Cardiac muscle cell (in vitro differentiated cells and primary cell): ENCODE data around the gene CLCA4.

- RAMPAGE, long total RNA: no peak
- RRBS: no CpG with 5 or more reads among the region's 8 CpGs
These were observed 57.9 kb downstream of the SYDE2 start for GRCh38 chr1:85142886-85143305.

- RAMPAGE, long total RNA: no peak
- RRBS: no CpG with 5 or more reads among the region's 3 CpGs
These were observed 6.2 kb downstream of the C1orf52 start for GRCh38 chr1:85253190-85253766.

GRCh38 chr1:85273550-85274260 is 2.7 kb downstream of the BCL10 start:
- RAMPAGE, long total RNA: no peak
- RRBS: no CpG with 5 or more reads among the region's 4 CpGs

DNA sequence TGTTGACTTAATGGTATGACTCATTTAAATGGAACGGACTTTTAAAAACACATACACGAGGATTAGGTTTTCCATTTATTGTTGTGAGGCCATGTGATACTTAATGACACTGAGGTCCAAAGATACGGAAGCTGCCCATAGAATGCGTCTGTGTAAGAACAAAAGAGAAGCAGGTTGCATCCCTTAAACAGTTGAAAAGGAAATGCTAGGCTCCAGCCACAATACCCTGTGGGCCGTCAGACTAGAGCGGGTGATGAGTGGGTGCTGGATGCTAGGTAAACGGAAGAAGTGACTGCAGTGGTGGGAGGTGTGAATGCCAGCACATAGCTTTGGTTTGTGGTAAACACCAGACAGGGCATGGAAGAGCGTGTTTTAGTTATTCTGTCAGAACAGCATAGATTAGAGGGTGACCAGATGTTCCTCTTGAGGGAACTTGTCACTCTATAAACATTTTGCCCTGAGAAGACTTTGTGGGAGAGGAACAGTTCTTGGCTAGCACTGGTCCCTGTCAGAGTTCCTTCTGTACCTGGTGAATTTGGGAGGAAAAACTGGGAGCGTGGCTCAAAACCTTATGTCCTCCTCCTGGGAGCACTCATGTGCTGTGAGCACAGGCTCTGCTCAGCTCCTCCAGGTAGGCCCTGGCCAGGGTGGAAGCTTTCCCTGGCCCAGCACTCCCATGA is 21.8 kb upstream of the BCL10 start:
- RAMPAGE, long total RNA: no peak
- RRBS: no CpG with 5 or more reads among the region's 9 CpGs

- RAMPAGE, long total RNA: no peak
- RRBS: no CpG with 5 or more reads among the region's 4 CpGs
These were observed 44.2 kb upstream of the BCL10 start for GRCh38 chr1:85320278-85321295.

GRCh38 chr1:85361306-85361641 is 84.8 kb upstream of the BCL10 start:
- RAMPAGE, long total RNA: no peak
- RRBS: no CpG with 5 or more reads among the region's 1 CpG

GRCh38 chr1:85576487-85576779 is 4.1 kb upstream of the CCN1 start:
- RAMPAGE, long total RNA: no peak
- RRBS: no CpG with 5 or more reads among the region's 24 CpGs

DNA sequence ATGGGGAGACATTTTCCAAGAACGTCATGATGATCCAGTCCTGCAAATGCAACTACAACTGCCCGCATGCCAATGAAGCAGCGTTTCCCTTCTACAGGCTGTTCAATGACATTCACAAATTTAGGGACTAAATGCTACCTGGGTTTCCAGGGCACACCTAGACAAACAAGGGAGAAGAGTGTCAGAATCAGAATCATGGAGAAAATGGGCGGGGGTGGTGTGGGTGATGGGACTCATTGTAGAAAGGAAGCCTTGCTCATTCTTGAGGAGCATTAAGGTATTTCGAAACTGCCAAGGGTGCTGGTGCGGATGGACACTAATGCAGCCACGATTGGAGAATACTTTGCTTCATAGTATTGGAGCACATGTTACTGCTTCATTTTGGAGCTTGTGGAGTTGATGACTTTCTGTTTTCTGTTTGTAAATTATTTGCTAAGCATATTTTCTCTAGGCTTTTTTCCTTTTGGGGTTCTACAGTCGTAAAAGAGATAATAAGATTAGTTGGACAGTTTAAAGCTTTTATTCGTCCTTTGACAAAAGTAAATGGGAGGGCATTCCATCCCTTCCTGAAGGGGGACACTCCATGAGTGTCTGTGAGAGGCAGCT is 2.5 kb downstream of the CCN1 start:
- RAMPAGE, long total RNA: no peak
- RRBS: no CpG with 5 or more reads among the region's 9 CpGs

DNA sequence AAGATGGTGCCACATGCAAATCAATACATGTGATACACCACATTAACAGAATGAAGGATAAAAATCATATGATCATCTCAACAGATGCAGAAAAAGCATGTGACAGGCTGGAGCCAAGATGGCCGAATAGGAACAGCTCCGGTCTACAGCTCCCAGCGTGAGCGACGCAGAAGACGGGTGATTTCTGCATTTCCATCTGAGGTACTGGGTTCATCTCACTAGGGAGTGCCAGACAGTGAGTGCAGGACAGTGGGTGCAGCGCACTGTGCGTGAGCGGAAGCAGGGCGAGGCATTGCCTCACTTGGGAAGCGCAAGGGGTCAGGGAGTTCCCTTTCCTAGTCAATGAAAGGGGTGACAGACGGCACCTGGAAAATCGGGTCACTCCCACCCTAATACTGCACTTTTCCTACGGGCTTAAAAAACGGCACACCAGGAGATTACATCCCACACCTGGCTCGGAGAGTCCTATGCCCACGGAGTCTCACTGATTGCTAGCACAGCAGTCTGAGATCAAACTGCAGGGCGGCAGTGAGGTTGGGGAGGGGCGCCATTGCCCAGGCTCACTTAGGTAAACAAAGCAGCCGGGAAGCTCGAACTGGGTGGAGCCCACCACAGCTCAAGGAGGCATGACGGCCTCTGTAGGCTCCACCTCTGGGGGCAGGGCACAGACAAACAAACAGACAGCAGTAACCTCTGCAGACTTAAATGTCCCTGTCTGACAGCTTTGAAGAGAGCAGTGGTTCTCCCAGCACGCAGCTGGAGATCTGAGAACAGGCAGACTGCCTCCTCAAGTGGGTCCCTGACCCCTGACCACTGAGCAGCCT is 61.4 kb downstream of the CCN1 start:
- RAMPAGE, long total RNA: no peak
- RRBS: no CpG with 5 or more reads among the region's 23 CpGs

GRCh38 chr1:85992733-85993121 is 163.8 kb downstream of the COL24A1 start:
- RAMPAGE, long total RNA: no peak
- RRBS: no CpG with 5 or more reads among the region's 2 CpGs

- RAMPAGE, long total RNA: no peak
- RRBS: no CpG with 5 or more reads among the region's 3 CpGs
These were observed at the start of gene CLCA4 for GRCh38 chr1:86546731-86547466. TSS of gene CLCA4 (plus strand) at chr1:86547078.

- RAMPAGE, long total RNA: no peak
- RRBS: no CpG with 5 or more reads among the region's 8 CpGs
These were observed 69.6 kb downstream of the SH3GLB1 start for GRCh38 chr1:86773575-86774797.

GRCh38 chr1:87044700-87045267 is 130.3 kb downstream of the HS2ST1 start:
- RAMPAGE, long total RNA: no peak
- RRBS: no CpG with 5 or more reads among the region's 5 CpGs

- RAMPAGE, long total RNA: no peak
- RRBS: 3% methylated on average over 30 of the region's 64 CpGs
These were observed 6.5 kb downstream of the LMO4 start for GRCh38 chr1:87335002-87335776.

GRCh38 chr1:87528772-87529215 is 200.1 kb downstream of the LMO4 start:
- RAMPAGE, long total RNA: no peak
- RRBS: no CpG with 5 or more reads among the region's 8 CpGs

- RAMPAGE, long total RNA: no peak
- RRBS: no CpG with 5 or more reads among the region's 3 CpGs
These were observed 356.4 kb upstream of the PKN2 start for GRCh38 chr1:88327504-88328336.

DNA sequence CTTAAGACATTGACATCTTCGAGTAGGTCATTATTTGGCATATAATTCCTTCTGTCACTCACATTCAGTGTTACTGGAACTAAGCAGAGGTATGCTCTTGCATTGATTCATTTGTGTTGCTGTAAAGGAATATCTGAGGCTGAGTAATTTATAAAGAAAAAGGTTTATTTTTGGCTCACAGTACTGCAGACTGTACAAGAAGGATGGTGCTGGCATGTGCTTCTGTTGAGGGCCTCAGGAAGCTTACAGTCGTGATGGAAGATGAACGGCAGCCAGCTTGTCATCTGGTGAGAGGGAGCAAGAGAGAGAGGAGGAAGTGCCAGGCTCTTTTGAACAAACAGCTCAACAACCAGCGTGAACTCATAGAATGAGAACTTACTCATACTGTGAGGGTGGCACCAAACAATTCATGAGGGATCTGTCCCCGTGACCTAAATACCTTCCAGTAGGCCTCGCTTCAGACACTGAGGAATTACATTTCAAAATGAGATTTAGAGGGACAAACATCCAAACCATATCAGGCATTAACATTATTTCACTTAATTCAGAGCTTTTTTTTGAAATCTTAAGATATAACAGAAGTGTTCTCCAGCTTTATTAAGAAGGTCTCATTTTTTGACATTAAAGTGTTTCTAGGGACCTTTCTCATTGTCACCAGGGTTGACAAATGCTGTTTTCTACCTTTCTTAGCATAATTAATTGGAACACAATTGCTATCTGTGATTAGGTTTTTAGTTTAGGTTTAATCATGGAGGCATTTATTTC is 84.8 kb downstream of the PKN2 start:
- RAMPAGE, long total RNA: no peak
- RRBS: no CpG with 5 or more reads among the region's 6 CpGs

DNA sequence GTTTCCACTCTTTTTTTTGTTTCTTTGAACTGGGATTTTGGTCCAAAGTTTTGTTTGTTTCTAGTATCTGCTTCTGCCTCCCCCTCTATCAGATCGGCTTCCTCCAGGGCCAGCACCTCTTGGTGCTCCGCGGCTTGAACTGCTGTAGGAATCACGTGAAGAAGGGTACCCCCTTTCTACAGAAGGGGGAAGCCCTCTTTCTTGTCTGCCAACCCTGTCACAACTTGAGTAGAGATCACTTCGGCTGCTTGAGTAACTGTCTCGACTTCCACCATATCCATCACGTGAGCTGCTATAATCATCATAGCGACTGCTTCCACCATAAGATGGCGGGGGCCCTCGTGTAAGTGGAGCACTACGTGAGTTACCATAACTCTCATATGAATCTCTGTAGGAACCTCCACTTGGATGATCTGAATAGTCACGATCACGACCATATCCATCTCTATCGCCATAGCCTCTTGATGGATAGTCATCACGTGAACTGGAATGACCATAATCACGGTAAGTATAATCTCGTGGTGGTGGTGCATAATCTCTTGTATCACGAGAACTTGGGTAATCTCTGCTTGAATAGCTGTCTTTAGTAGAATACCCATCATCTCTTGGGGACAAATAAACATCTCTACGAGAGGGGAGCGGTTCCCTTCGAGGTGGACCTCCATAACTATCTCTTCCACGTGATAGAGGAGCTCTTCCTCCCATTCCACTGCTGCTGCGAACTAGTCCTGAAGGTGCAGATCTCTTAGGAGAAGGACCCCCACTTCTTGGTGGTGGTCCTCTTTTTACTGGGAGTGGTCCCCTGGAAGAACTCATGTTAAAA is 9.6 kb downstream of the KYAT3 start:
- RAMPAGE, long total RNA: no peak
- RRBS: no CpG with 5 or more reads among the region's 23 CpGs

DNA sequence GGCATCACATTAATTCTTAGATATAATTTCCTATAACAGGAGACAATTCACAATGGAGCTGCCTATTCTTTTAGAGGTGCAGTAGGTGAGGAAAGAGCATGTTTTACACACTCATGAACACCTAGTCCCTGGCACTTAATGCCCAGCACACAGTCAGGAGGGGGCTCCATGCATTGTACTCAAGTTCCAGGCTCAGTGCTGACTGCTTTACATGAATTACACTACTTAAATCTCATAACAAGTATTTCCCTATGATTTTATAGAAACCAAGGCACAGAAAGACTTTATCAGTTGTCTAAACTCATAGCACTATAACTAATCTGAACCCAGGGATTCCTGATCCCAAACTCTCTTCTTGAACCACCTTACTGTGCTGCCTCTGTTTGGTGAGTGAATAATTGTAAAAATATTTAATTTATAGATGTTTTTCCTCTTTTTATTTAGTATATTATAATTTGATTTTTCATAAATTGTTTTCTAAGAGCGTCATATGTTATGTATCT is 457 bp upstream of the GBP3 start:
- RAMPAGE, long total RNA: no peak
- RRBS: no CpG with 5 or more reads among the region's 1 CpG

DNA sequence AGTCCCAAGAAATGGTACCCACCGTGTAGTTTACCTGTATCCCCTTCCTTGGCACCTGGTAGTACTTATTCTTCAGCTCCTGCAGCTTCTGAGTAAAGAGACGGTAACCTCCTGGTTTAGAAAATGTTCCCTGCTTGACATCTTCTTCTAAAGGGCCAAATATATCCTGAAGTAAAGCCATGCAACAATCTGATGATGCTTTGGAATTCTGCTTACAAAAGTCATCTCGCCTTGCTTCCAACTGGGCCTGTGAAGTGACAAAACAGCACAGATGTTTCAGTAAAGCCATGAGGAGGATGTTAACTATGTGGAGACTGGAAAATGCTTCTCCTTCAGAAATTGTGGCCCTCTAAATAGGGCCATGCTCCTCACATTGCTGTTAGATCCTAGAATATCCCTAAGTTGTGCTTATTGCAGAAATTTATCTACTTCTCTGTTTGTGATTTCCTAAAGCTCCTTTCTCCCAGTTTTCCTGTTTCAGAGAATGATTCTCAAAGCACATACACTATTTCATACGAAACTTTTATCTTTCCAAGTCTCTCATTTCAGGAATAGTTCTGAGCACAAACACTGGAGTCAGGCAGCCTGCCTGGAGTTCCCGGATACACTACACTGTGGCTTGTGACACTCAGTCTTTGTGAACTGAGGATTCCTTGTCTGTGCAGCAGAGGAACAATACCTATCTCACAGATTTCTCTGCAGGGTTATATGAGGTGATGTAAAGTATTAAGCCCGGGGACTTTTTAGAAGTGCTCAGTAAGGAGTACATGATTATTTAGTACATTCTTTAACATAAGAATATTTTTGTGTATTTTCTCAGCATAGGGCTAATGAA is 13.3 kb downstream of the GBP2 start:
- RAMPAGE, long total RNA: no peak
- RRBS: no CpG with 5 or more reads among the region's 6 CpGs